Ishikawa (cell line): ENCODE data around the genes LRRC37A, SNX11 and HOXB1.

- RRBS: no CpG with 5 or more reads among the region's 21 CpGs
These were observed at the start of gene LRRC37A for GRCh38 chr17:46294821-46295379. TSS of gene LRRC37A (plus strand) at chr17:46295131.

GRCh38 chr17:47066107-47066670 is 87.1 kb upstream of the RPRML start:
- RRBS: no CpG with 5 or more reads among the region's 9 CpGs

DNA sequence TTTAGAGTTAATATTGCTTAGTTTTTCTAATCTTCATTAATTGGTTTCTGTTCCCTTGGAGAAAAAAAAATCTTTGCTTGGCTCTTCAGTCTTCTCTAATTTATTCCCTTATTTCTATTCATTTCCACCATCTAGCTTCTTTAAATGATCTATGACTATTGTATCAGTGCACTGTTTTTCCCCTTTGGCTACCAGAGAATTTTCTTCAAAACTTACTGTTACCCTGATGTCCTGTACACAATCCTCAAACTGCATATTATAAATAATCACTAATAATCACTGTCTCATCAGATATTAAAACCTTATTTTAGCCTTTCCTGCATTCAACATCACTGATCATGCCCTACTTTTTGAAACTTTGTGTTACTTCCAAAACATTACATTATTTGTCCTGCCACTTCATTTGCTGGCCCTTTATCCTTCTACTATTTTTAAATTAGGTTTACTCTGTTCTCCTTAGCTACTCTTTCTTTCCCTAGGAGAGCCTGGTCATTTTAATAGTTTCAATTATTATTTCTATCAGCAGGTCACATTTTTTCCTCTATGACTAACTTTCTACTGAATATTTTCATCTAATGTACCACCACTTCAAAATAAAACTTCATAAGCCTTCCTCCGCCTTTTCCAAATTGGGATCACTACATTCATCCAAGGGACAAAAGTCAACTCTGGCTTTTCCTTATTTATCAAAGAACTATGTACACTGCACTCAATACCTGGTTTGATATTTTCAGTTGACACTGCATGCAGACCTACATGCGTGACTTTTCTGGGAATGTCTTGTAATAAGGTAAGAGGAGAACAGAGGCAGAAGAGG is 36.4 kb downstream of the CDC27 start:
- RRBS: no CpG with 5 or more reads among the region's 2 CpGs

DNA sequence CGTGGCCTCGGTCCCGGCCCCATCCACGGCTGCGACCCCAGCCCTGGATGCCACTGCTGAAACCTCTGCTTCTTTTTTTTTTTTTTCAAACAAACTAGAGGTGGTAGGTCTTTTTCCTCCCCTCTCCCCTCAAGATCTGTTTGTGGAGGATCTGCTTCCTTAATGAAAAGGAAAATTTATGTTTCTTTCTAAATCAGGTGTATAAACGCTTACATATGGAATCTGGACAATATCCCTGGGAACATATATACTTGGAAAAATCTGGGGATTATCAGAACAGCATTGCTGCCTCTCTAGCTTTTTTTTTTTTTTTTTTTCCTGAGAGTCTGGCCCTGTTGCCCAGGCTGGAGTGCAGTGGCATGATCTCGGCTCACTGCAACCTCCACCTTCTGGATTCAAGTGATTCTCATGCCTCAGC is 29.2 kb downstream of the CDC27 start:
- RRBS: no CpG with 5 or more reads among the region's 7 CpGs

DNA sequence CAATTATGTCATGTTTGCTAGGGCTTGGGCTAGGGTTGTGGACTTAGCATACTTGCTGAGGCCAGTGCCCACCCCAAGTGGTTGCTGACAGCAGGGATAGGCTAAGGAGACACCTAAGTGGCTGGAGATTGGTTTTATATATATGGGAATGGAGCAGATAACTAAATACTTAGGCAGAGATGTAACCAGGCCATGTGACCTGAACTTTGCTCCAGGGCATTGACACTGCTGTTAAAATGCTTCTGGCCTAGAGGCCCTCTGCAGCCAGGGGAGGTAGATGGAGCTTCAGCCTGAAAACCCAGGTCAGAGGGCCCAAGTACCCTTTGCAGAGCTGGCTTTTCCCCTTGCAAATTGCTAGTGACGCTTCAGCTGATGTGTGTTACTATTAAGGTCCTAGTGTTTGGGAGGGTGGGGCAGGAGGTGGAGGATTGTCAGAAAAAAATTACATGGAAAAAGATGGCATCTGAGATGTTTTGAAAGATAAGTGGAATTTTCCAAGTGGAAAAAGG is 1.4 kb upstream of the ITGB3 start:
- RRBS: no CpG with 5 or more reads among the region's 1 CpG

GRCh38 chr17:47618250-47618643 is 31.5 kb upstream of the KPNB1 start:
- RRBS: no CpG with 5 or more reads among the region's 7 CpGs

DNA sequence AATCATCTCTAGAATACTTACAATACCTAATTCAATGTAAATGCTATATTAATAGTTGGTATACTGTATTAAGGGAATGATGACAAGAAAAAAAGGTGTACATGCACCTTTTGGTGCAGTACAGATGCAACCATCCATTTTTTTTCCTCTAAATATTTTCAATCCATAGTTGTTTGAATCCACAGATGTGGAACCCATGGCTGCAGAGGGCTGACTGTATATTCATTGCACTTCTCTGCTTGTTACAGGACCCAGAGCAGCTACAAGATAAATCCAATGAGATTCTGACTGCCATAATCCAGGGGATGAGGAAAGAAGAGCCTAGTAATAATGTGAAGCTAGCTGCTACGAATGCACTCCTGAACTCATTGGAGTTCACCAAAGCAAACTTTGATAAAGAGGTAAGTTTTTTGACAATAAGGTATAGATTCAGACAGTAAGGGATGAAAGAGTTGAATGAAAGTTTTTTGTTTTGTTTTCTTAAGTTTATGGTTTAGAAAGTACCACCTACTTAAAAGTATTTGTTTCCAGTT is 8.6 kb downstream of the KPNB1 start:
- RRBS: no CpG with 5 or more reads among the region's 1 CpG

GRCh38 chr17:47896983-47898160 is 1.3 kb downstream of the SP2 start:
- RRBS: no CpG with 5 or more reads among the region's 16 CpGs

DNA sequence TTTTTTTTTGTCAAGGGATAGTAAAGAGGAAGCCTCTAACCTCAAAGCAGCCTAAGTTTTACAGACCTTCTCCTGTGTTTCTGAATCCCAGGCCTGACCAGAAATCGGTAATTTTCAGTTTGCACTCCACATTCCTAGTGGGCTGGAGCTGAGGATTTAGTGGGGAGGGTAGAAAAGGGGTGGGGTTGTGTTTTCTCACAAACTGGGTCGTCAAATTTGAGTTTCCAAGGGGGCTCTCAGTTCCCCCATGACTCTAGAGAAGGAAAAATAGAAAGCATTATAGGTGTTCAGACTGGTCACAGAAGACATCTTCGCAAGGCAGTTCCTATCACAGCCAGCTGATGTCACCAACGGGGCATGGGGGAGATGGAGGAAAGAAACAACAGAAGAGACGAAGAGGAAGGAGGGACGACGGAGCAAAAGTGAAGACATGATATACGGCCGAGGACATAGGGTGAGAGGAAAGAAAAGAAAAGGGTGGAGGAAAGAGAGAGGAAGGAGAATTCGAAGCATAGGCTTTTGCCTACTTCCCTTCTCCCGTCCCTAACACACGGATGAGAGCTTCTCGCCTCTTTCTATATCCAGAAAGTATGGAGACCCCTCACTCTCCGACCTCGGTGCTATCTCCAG is 26.3 kb downstream of the COPZ2 start:
- RRBS: no CpG with 5 or more reads among the region's 15 CpGs

GRCh38 chr17:48038001-48038191 is 299 bp upstream of the COPZ2 start:
- RRBS: no CpG with 5 or more reads among the region's 5 CpGs

DNA sequence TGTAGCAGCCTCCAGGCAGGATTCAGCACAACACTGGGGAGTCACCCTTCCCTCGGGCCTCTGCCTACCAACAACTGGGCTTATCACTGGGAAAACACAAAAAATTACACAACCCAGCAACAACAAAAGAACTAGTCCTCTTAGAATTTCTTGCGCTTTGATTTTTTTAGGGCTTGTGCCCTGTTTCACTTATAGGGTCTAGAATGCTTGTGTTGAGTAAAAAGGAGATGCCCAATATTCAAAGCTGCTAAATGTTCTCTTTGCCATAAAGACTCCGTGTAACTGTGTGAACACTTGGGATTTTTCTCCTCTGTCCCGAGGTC is 12.5 kb downstream of the NFE2L1 start:
- RRBS: no CpG with 5 or more reads among the region's 4 CpGs

GRCh38 chr17:48107161-48108060 is at the start of gene SNX11:
TSS of gene SNX11 (plus strand) at chr17:48107766.
- RRBS: 2% methylated on average over 20 of the region's 63 CpGs

DNA sequence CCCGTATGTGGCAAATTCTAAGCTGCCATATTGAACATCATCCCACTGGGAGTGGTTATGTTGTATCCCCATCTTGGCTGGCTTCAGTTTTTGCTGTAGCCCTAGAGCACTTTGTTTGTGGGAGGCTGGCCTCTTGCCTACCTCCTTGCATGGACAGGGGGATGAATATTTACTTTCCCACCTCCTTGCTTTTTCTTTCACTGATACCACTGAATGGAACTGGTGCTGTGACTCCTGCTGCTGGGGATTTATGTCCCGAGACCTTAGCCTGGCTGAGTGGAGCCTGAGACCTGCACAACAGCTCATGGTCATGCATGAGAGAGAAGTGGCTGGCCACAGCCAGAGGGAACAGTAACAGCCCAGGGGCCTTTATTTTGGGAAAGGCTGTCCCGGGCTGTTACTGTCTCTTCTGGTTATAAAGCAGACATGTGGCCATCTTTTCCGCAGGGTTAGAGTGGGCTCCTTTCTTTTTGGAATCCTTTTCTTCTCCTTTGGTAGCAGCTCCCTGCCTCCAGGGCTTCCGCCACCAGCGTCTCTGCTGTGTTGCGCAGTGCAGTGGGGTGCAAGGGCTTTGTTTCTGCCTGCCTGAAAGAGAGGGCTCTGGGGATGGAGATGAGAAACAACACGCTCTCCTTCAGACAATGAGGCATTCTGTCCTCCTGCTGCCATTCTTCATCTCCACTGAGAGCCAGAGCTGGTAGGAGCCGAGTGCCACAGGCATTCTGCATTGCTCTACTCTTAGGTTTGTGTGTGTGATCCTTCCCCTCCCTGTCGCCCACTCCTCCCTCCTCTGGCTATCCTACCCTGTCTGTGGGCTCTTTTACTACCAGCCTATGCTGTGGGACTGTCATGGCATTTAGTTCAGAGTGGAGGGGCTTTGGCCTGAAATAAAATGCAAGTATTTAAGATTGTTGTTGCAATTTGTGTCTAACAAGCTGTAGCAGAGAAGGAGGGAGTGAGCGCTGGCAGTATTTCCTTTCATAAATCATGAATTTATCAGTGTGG is 14.6 kb downstream of the SNX11 start:
- RRBS: no CpG with 5 or more reads among the region's 11 CpGs

- RRBS: no CpG with 5 or more reads among the region's 8 CpGs
These were observed 46.5 kb downstream of the SNX11 start for GRCh38 chr17:48154031-48154515.

- RRBS: no CpG with 5 or more reads among the region's 19 CpGs
These were observed 119.1 kb downstream of the SKAP1 start for GRCh38 chr17:48310692-48311489.

DNA sequence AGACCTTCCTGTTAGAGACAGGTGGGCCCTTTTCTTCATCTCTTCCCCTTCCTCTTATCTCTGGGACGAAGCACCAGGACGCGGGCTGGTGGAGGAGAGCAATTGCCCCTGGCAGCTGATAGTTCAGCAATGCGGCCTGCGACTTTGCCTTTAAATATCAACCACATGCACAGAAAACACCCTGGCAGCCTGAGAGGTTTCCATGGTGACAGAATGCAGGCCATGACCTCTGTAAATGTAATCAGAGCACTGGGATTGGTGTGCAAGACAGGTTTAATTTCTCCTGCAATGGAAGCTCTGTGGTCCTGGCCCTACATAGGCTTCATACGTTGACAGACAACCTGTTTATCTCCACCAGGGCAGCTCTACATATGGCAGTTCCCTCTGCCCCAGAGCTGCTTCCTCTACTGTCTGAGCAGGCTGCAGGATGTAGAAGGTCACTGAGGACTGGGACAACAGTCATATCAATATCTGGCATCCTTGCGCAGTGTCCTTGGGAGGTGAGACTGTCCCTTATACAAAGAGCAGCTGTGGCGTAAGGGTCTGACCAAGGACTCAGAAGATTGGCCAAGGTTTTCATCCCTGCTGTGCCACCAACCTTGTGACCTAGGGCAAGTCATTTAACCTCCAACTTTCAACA is 10.1 kb upstream of the SKAP1 start:
- RRBS: no CpG with 5 or more reads among the region's 8 CpGs

GRCh38 chr17:48530714-48531313 is at the start of gene HOXB1:
TSS of gene HOXB1 (minus strand) at chr17:48531011.
- RRBS: 58% methylated on average over 6 of the region's 26 CpGs

GRCh38 chr17:48543191-48543714 is 1.7 kb downstream of the HOXB2 start:
- RRBS: 73% methylated on average over 46 of the region's 59 CpGs

GRCh38 chr17:48551528-48552822 is 7.1 kb upstream of the HOXB2 start:
- RRBS: 63% methylated on average over 19 of the region's 60 CpGs

GRCh38 chr17:48552823-48553554 is 8.1 kb upstream of the HOXB2 start:
- RRBS: no CpG with 5 or more reads among the region's 6 CpGs